Bronchus fibroblast of lung (primary cell): ENCODE results near the genes CD99L2, MAGEA10 and HAUS7.

GRCh38 chrX:149483536-149484321 lies 21.4 kb downstream of the IDS start:
- RAMPAGE, long total RNA: no peak

GRCh38 chrX:149829218-149830095 lies 47.7 kb downstream of the MAGEA9 start:
- RAMPAGE, long total RNA: no peak

GRCh38 chrX:149830096-149830866 lies 48.6 kb downstream of the MAGEA9 start:
- RAMPAGE, long total RNA: no peak

DNA sequence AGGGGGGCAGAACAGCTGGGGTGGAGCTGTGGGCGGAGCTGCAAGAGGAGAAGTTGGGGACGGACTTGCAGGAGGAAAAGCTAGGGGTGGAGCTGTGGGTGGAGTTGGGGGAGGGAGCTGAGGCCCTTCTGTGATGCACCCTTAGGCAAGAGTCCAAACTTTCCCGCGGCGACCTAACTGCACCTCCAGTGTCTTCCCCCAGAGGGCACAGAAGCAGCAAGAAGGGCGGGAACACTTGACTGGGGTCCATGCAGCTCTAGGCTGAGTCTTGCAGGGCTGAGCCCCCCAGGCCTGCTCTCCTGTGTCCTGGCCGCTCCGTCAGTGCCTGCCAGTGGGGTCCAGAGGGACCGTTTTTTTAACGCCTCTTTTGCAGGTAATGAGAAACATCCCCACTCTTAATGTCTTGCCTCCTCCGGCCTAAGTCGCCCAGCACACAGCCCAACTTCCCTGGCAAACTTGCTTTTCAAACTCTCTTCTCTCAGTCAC lies 2.3 kb upstream of the EOLA2 start:
- RAMPAGE, long total RNA: no peak

DNA sequence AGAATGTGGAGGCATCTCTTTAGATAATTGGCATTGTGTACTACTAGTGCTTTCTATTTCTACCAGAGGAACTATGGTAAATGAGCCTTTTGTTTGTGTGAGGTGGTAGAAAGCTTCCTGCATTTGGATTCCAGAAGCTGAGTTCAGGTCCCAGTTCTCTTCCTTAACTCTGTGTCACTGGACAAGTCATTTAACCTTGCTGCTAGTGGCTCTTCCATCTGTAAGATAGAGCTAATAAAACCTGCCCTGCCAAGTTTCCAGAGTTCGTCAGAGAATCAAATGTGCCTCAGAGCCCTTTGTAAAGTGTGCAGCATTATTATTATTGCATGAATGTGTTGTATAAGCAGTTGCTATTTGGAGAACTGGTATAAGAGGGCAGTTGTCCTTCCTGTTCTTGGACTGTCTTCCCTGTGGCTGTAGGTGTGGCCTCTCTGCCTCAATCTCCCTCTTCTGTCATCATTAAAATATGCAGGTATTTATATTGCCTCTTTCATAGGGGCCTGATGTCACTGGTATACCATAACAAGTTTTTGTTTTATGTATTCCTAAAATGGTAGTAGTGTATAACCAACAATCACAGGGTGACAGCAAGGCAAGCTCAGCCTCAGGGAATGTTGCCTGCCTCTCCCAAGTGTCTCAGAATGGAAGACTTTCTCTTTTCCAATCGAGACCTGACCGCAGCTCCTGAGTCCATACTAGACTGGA lies 3.7 kb downstream of the MTM1 start:
- RAMPAGE, long total RNA: no peak

GRCh38 chrX:150706406-150706947 lies 13.3 kb downstream of the MTMR1 start:
- RAMPAGE, long total RNA: no peak

DNA sequence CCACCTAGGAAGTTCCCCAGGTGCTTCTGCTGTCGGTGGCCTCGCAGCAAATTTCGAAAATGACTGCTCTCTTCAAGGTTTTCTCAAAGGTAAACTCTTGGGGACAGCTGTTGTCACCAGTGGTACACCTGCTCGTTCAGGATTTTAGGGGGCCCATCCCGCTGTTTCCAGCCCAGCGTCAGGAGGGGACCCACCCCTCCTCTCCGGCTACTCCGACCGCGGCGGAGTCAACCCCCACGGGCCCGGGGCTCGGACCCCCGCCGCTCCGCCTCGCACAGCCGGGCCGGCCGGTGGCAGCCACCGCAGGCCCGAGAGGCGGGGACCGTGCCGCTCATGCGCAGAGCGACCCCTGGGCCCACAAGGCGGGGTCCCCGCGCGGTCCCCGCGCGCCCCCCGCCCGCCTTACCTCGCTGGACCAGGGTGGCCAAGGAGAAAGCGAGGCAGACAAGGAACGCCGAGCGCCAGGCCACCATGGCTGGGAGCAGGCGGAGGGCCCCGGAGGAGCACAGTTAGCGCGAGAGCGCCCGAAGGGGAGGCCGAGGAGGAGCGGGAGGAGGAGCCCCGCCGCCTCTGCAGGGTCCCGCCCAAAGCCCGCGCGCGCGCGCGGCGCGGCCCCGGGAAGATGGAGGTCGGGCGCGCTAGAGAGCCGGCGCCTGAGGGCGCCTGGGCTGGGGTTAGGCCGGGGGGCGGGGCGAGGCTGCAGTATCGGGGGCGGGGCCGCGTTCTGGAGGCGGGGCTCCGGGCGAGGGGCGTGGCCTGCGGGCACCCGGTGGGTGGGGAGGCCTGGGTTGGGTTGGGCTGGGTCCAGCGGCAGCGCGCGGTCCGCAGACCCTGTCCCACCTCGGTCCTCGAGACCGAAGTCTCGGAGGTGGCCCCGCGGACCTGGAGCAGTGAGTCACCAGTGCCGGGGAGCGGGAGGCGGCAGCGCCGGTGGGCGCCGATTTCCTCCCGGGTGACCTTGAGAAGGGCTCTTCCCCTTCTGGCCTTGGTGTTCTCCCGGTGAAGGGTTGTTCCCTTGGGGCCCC lies at the start of gene CD99L2:
TSS of gene CD99L2 (minus strand) at position 553 of the 1,025 bp plus-strand sequence.
- RAMPAGE, long total RNA: start-site peak on the minus strand centred at position 519 of the sequence, 70 bp wide, 256 and 340 reads in 2 replicates

- RAMPAGE, long total RNA: no peak
These were observed 690 bp downstream of the HMGB3 start for GRCh38 chrX:150983845-150984205.

- RAMPAGE, long total RNA: no peak
These were observed 8.0 kb downstream of the PRRG3 start for GRCh38 chrX:151703291-151703695.

- RAMPAGE, long total RNA: no peak
These were observed 6.5 kb downstream of the FATE1 start for GRCh38 chrX:151722346-151722780.

- RAMPAGE, long total RNA: no peak
These were observed 3.6 kb downstream of the GABRE start for GRCh38 chrX:151970543-151971551.

- RAMPAGE, long total RNA: no peak
These were observed 9.0 kb upstream of the GABRE start for GRCh38 chrX:151983504-151983901.

DNA sequence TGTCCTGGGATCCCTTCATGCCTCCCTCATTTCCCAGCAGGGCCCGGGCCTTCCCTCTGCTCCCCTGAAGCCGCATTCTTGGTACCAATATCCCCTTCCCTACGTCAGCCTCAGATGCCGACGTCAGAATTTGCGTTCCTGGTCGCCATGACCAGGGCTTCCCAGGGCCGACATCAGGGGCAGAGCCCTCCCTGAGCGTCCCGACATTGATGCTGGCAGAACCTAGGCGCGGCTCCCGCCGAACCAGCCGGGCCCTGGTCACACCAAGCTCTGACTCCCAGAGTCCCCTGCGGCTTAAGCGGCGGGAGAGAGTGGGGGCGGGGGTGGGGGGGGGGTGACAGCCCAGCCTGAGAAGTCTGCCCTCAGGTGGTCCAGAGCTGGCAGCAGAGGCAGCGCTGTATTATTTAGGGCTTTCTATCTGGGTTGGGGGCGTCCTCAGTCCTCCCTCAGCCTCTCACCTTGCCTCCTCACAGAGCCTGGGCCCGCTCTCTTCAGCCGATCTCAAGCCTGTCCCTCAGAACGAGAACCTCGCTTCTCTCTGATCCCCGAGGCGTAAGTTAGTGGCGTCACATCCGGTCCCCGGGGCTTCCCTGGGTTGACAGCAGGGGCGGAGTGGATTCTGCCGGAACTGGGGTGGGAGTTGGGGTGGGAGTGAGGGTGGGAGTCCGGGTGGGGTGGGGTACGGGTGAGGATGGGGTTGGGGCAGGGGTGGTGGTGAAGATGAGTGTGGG lies at the start of gene MAGEA10:
TSS of gene MAGEA10 (minus strand) at position 561 of the 731 bp plus-strand sequence.
- RAMPAGE, long total RNA: no peak

DNA sequence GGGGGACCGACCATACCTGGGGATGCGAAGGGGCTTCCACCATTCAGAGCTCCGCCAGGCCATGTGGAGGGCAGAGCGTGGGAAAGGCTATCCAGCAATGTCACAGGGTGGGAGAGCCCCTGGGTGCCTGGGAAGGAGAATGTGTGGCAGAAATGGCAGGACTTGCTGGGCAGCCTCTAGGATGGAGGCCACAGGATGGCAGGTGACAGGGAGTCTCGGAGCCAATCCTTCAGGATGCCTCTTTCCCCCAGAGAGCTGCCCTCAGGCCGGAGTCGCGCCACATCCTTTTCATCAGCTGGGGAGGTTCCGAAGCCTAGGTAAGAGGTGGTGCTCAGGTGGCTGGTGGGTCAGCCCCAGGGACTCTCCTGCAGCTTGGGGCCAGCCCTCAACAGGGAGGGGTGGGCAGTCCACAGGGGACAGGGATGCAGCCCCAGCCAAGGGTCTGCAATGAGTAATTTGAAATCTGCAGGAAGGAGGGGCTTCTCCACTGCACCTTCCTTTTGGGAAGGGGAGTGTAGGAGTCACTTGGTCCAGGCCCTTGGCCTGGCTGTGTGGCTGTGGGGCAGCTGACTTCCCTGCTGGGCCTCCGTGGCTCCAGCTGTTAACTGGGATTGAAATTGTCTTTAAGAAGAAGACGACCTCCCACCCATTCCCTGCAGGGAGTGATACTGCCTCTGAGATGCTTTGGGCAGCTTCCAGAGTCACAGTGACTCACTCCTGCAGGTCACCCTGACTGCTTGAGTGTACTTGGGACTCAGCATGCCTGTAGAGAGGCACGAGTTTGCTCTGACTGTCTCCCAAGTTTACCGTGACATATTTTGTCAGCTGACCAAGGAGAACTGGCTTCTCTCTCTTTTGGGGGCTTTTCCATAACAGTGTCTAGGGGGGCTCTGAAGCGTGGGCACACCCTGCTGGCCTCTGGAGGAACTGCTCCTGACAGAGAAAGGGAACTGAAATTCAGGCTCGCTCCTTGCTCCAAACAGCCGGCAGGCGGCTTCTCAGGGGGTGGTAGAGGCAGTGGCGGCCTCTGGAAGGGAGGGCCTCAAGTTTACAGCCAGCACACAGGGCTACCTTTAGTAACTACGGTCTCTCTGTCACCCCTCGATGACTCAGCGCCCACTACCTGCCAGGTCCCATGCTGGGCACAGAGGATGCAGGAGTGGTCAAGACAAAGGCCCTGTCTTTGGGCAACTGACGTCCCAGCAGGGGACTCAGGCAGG lies 17.4 kb downstream of the ZNF185 start:
- RAMPAGE, long total RNA: no peak

- RAMPAGE, long total RNA: no peak
These were observed 22.0 kb downstream of the PNMA5 start for GRCh38 chrX:152971768-152972467.

- RAMPAGE, long total RNA: no peak
These were observed 30.1 kb downstream of the PNMA6E start for GRCh38 chrX:153370923-153371550.

DNA sequence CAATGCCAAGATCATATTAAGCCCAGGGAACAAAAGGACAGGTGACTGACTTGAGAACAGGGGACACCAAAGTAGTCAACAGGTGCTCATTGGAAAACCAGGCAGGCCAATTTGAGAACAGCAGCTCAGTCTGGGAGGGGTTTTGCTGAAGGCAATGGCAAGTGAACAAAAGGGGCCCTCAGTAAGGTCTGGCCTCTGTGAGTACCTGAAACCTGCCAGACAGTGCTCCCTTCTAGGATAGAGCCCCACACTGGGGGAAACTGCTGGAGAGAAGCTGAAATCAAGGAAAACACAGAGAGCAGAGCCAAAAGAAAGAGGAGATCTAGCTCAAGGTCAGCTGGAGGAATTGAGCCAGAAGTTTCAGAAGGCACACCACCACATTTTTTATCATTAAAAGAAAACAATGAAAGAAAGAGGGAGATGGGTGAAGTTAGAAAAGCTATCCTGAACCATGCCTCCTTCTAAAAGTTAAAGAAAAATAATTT lies 28.2 kb downstream of the PNMA6E start:
- RAMPAGE, long total RNA: no peak

GRCh38 chrX:153454668-153455150 lies 8.9 kb upstream of the TREX2 start:
- RAMPAGE, long total RNA: no peak

DNA sequence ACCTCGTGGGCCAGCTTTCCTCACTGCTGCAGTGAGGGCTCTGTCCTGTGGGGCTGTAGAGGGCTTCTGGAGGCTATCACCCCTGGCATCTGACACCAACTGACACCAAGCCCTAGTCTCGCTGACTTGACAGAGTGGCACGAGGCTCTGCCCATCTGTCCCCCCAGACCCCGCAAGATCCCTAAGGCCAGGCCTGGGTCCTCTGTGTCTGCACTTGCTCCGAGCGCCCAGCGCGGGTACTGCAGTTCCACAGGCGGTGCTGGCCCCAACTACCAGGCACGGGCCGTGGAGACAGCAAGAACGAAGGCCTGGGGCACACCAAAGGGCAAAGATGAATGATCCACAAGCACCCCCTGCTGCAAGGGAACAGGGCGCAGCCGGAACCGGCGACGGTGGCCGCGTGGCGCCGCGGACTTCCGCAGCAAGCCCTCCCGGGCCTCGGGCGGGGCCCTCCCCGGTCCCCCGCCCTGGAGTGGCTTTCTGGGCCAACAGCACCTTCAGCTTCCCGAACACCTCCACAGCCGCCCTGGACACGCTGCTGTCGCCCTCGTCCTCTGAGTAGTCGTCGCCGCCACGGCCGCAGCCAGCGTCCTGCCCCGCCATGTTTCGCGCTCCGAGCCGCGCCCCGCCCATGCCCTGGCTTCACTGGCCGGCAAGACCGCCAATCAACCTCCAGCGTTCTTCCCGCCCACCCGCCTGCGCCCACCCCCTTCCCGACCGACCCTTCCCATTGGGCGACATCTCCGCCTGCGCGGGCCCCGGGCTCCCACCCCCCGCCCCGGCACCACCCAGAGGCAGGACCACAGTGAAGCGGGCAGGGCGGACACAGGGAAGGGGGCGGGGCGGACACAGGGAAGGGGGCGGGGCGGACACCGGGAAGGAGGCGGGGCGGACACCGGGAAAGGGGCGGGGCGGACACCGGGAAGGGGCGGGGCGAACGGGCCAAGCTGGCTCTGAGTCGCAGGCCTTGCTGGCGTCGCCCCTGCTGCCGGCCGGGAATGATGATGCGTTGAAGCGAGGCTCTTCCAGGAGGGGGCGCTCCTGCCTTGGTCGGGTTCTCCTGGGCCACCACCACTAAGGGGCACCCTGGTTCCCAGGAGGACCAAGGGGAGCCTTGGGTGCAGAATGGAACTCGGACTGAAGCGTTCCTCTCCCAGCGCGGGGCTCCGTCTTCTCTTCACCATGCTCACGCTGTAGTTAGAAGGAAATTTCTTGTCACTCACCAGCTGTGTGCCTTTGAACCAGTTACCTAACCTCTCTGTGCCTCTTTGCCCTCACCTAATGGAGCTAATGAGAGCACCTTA lies at the start of gene HAUS7:
TSS of gene HAUS7 (minus strand) at position 622 of the 1,304 bp plus-strand sequence.
- RAMPAGE, long total RNA: no peak

DNA sequence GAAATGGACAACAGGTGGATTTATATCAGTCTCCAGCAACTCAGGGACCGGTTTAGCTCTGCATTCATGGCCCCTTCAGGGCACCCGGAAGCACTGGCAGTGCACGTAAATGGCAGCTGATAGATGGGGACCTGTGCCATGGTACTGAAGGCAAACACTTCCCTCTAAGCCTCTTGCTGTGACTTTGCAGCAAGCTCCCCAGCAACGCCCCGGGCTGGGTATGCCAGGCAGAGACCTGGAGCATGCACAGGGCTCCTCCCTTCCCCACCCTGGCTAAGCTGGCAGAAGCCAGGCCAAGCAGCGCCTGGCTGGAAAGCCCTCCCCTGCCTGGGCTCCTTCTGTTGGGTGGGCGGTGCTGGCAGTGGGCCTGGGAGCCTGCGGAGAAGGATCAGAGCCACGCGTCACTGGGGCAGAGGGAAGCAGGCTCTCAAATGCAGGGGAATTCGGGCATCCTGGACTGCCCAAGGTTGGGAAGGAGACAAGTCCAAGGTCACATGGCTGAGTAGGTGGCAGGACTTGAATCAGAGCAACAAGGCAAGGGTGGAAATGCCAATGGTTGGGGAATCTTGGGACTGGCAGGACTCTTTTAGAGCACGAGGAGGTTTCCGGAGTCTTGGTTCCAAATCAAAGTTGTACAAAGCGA lies 3.6 kb downstream of the ATP2B3 start:
- RAMPAGE, long total RNA: no peak